ENCODE measurements around a stretch of chr11.

DNA sequence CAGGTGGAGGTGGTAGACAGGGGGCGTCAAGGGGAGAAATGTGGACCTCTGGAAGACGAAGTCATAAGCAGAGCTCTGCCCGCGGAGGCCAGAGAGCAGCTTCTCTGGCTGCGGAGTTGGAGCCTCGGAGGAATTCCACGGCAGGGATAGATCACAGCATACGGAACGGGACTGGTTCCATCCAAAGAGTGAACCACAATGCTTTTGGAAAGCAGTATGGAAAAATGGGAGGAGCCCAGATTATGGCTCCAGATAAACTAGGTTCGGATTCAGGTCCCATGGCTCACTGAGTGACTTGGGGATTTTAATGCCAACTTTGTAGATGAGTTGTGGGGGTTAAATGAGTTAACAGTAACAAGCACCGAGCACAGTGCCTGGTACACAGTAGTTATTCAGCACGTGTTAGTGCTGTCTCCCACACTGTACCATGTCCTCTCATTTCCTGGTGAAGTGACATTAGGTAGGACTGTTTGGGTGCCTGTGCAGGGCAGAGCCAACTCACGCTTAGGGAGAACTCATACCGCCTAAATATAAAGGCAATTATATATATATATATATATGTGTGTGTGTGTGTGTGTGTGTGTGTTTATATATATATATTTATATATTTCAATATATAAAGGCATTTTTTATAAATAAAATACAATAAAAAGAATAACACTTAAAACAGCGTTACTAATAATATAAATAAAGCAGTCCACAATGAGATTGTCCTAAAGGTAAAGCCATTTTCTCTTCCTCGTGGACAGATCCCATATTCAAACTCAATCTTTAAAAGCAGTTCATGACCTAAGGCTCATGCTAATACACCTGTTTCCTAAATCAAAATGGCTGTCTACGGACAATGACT, 12.4 kb downstream of the VSIG10L2 start:
- PRO-cap, 7 experiments = no peak in any of the 7 experiments

DNA sequence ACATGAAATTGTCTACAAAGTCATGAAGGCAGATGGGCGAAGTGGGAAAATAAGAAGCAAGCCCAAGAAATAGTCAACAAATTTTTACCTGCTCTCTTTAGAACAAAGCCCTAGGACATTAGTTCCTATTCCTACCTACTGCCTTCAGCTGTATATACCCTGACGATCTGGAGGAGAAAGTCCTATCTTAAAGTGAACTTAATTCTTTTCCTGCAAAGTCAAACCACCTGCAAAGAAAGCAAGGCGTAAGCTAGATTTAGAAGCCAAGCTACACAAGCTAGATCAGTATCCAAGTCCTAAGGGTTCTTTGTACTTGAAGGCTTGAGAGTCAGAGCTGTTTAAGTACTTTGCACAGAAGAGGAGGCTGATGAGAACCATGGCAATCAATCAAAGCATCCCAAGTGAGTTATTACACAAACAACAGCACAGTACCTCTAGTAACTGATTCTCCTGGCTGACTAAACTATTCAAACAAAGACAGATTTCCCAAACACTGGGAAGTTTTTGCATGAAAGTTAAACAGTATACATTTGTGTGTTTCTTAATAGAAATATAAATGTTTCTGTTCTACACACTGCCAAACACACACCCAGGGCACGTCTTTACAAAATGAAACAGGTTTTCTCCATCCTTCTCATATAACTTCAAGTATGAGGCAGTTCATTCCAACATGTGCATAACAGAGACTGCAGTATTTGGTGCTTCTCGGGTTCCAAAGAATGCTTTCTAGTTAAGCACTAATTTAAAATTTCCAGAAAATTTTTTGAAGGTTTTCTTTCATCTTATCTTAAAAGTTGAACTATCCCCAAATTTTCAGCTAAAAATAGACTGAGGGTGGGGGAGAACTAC, 1.8 kb downstream of the CDON start:
- PRO-cap, 7 experiments = no peak in any of the 7 experiments

- PRO-cap, 7 experiments = no peak in any of the 7 experiments
These were observed 60.3 kb upstream of the CDON start for GRCh38 chr11:126123026-126123395.

DNA sequence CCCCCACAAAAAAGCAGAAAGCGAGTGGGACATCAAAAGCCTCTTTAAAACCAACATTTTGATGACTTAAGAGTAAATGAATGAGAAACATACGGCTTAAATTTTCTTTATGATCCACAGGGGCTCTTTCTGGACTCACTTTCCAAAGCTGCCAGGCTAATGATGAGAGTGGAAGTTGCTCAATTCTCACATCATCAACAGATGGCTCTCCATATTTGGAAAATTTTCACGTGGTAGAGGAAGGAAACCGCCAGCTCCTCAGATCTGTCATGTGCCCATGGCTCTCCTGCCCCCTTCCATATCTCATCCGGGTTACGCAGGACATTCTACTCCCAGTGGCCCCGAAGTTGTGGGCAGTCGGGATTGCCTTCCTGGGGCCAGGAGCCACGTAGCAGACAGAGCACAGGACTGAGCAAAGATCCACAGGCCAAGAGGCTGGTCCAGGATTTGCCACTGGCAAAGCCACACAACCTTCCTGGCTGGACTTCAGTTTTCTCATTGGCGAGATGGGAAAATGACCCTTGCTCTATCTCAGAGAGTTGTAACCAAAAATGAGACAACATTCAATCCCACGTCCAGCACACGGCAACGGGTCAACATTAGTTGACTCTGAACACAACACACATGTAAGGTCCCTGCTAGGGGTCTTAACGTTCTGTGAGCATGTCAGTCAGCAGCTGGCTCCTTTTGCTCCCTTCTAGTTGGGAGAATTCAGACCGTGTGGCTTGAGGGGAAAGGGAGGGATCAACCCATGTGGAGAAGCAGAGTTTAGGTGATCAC, 38.8 kb downstream of the RPUSD4 start:
- PRO-cap, 7 experiments = no peak in any of the 7 experiments

GRCh38 chr11:126277804-126278642, 4.9 kb upstream of the TIRAP start:
- PRO-cap, 7 experiments = no peak in any of the 7 experiments

GRCh38 chr11:126336478-126337063, 18.9 kb upstream of the ST3GAL4 start:
- PRO-cap, 7 experiments = no peak in any of the 7 experiments

GRCh38 chr11:126357043-126357693, 1.7 kb downstream of the ST3GAL4 start:
- PRO-cap, 7 experiments = no peak in any of the 7 experiments

DNA sequence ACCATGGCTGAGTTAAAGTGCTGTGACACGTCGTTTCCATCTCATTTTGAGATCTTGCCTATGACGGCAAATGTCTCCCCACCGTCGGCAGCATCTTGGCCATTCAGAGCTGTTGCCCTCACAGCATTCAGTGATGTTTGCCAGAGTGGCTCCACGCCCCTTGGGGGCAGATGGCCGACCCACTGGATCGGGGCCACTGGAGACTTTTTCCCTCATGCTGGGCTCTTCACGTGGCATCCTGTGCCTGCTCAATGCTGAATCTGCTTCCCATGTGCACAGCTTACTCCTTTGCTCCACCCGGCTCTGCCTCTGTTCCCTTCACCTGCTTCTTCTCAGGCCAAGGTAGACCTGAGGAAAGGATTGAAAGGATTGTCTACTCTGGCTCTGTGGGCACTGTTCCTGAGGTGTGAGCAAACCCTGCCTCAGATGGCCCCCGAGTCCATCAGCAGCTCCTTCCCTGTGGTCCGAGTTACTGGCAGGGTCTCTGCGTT, 314.9 kb downstream of the KIRREL3 start:
- PRO-cap, 7 experiments = no peak in any of the 7 experiments

DNA sequence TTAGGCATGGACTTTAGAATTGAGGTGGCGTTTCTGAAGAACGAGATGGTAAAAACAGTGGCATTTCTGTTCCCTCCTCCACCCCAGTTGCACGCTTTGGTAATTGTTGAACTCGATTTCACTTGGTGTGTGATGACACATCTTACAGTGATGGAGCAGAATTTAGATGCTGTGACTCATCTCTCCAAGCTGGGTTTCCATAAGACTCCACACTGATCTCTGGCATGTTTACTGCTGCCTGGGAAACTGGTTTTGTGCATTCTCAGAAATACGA, 82.8 kb downstream of the KIRREL3 start:
- PRO-cap, 7 experiments = no peak in any of the 7 experiments

GRCh38 chr11:127362828-127363395, 362.3 kb upstream of the KIRREL3 start:
- PRO-cap, 7 experiments = no peak in any of the 7 experiments

- PRO-cap, 7 experiments = peak in 5 of 7 experiments; most common plus-strand start chr11:128039858 (in 1); most common minus-strand start chr11:128039769 (in 2)
These were observed 547.6 kb downstream of the ETS1 start for GRCh38 chr11:128039661-128040174.

DNA sequence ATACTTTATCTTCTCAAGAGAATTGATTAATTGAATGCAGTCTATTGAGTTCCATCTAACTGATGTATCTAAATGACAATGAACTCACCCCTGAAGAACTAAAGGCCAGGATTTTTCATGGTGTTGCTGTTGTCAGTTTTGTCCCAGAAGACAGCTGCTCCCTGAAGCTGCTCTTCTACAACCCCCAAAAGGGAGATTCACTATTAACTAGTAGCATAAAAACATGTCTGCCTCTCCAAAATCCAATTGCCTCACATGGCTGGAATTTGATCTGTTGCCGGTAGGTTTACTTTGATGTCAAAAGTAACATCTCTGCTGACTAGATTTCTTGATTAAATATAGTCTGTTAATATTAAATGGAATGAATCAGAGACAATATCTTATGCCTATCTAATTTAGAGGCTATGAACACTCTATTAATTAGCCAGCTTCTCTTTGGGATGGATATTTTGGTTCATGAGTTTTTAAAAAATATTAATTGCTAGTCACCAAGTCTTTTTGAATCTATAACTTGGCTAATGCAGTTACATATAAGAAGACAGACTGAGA, 425.4 kb downstream of the ETS1 start:
- PRO-cap, 7 experiments = no peak in any of the 7 experiments

DNA sequence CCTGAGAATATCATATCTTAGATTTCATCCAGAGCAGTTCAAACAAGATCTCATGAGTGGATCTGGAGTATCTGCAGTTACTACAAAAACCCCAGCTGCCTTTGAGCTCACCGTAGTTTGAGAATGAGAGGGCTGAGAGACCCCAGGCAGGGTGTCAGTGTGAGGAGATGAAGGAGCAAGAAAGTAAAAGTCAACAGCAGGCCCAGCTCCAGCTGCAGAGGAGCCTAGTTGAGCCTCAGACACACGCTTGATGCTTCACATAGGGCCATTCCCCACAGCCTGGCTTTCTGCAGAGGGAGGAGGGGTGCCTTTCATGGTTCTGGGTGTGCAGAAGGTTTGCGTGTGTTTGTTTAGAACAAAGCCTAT, 290.4 kb downstream of the ETS1 start:
- PRO-cap, 7 experiments = peak in 4 of 7 experiments; most common plus-strand start position 154 of the sequence (in 3); most common minus-strand start position 125 of the sequence (in 3)

DNA sequence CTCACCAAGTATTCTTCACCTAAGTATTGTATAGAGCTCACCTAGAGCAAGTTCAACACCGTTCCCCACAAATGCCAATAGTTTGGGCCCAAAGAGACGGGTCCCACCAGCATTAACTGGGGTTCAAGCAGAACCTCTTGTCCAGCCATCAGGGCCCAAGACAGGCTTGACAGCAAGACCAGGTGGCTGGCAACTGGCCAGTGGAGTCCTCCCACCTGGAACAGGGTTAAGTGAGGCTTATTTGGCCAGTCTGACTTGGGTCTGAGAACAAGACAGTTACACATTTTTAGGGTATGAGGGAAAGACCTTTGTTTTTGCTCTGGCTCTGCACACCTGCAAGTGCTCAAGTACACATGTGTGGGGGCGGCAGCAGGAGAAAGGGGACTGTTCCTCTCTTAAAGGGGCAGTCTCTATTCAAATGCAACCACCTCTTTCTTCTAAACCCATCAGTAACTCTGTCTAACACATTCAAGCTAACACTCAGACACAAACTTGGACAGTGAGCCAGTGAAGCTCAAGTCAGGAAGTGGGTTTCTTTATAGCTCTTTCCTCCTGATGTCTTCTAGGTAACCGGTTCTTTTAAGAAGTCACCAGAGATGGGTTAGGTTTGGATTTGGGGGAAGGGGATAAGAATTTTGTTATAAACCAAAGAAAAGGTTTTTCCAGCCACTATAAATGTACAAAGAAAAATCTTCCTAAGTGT, 116.2 kb downstream of the ETS1 start:
- PRO-cap, 7 experiments = peak in 7 of 7 experiments; most common plus-strand start position 499 of the sequence (in 6); most common minus-strand start position 509 of the sequence (in 6)

GRCh38 chr11:128518386-128519050, 68.8 kb downstream of the ETS1 start:
- PRO-cap, 7 experiments = no peak in any of the 7 experiments

DNA sequence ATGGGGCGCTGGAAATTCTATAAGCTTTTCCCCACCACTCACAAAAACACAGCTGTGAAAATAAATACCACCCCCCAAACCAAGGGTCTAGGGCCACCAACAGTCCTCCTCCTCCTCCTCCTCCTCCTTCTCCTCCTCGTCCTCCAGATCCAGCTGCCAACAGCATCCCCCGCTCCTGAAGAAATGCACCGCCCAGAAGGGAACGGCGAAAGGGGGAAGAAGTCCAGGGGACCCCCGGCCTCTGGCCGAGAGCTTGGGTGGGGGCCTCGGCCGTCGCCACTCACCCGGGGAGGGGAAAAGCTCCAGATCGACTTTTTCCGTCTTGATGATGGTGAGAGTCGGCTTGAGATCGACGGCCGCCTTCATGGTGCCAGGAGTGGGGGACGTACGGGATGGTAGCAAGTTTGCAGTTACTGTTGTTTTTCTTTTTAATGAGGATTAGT, 65.7 kb downstream of the ETS1 start:
- PRO-cap, 7 experiments = peak in 1 of 7 experiments; most common plus-strand start position 346 of the sequence (in 1); most common minus-strand start position 397 of the sequence (in 1)

DNA sequence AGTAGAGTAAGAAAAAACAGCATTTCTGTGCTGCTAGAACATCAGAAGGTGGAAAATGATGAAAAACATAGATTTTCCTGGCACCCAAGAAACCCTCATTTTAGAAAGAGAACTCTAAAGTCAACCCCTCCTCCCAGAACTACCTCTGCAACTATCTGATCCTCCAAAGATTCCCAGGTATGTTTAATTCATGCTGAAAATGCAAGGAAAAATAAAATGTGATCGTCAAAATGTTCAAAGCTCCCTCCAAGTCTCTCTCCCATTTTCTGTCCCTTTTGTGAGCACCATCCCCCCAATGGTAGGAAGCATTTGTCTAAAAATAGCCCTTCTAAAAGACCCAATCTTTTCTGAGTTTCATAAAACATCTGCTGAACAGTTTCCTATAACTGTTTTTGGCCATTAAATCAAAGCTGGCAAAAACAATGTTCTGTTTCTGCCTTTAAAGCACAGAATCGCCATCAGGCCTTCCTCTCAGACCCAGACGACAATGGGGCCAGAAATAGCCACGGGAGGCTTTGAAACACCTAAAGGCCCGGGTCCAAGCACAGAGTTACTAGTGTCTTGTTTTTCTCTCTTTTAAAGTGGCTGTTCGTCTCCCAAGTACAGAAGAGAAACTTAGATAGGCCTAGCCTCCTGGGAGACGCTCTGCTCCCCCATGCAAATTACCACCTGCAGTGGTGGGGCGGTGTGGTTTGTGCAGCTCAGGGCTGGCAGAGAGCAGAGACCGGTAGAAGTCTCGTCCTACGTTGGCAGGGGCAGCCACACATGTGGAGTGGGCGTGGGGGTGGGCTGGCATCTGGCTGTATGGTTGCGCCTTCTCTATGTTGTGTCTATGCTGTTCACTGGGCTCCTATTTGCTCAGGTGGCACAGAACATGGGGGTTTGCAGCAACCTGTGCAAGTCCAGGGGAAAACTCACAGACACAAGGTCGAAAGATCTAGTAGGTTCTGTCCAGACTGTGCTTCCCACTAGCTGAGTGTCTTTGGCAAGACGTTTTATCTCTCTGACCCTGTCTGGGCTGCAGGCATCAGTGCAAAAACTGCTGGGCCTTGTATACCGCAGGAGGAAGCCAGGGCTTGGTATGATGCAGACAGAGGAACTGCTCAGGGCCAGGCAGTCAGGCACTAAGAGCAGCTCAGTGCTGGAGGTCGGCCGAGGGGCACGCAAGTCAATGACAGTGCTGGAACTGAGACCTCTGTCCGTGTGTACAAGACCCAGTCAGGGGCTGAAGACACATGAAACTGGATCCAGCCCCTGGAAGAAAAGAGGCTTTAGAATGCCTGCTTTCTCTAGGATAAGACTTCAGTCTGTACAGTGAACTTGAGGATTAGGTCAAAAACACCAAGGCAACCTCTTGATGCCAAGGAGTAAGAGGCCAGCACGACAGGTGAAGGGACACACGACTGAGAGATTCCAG, 23.6 kb upstream of the ETS1 start:
- PRO-cap, 7 experiments = peak in 6 of 7 experiments; most common plus-strand start position 853 of the sequence (in 4); most common minus-strand start position 552 of the sequence (in 1)

DNA sequence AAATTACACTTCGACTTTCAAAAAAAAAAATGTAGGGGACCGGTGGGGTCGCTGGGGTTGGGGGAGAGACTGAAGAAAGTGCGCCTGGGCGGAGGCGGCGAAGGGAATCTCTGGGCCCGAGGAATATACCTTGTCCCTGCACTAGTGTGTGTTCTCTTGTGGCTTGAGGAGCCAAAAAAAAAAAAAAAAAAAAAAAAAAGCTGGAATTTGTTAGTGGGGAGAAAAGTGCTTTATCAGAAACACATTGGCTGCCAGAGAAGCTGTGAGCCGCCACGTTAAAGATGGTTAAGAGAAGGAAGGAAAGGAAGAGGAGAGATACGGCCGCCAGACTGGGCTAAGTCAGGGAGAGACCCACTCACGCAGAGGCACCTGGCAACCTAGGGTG, 8.3 kb upstream of the FLI1 start:
- PRO-cap, 7 experiments = no peak in any of the 7 experiments

DNA sequence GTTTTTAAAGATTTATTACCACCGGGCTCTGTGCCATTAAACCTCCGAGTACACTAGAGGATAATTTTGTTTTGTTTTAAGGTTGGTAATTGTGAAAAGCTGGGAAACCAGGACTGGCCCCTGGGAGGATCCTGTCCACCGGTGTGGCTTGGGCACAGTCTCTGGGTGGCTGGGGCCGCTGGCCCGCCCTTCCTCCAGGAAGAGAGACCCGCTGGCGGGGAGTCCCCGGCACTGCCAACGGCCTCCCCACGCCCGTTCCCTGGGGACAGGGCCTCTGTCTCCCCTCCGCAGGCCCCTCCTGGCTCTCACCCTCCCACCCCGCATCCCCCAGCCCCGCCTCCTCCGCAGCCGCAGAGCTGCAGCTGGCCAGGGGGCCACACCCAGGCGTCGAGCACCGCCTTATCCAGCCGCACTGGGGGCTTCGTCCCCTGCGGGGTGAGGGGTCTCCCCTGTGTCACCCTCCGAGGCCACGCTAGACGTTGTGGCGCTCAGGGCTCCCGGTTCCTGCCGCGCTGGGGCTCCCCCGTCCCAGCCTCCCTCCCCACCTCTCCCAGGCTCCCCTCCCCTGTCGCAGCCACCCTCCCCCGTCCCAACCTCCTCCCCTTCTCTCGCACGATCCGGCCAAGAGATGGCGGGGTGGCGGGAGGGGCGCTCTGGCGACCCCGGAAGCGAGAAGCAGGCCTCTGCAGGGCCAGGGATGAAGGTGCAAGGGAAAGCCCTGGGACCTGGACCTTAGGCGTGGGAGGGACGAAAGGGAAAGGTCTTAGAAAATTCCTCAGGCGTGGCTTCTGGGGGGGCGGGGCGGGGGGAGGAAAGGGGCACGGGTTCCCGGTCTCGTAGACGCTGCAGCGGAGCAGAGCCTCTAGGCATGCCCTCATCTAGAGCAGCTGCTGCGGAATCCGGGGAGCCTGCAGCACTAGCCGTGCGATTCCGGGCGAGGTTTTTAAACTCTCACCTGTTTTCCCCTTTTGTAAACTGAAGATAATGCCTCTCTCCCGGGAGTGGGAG, 14.1 kb downstream of the KCNJ5 start:
- PRO-cap, 7 experiments = no peak in any of the 7 experiments

DNA sequence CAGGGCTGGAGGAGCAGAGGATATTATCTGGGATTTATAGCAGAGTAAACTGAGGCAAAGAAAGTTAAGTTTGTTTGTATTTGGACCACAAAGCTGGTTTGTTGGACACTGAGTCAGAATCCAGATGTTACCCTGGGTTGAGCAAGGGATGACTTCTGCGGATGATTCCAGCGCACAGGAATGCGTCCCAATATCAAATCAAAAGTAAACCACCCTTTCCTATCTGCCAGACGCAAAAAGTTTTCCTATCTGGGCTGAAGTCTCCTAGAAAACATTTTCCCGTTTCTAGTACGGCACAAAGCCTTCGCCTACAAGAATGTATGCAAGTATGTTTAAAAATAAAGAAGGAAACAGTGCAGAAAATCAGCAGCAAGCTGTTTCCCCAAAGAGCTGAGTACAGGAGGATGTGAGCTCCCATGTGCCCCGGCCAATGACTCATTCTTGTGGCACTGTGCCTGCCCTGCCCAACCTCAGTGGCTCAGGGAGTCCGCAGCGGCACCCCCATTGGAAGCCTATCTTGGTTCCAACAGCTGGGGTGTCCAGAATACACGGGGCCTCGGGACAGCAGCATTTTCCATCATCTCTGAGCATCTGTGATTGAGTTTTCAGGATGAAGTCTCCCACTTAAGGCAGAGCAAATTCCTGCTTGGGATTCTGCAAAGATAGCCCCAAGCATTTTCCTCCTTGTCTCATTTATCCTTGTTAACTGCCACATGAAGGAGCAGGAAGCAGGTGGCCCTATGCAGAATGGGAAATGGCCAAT, 17.3 kb downstream of the KCNJ5 start:
- PRO-cap, 7 experiments = no peak in any of the 7 experiments